ENCODE data around the gene RNF169.

- RRBS = 2% methylated on average over 13 of the region's 30 CpGs
Measured at GRCh38 chr11:74748771-74749054, at the start of gene RNF169. TSS of gene RNF169 (plus strand) at chr11:74748849.

GRCh38 chr11:74840369-74841356 lies 92.0 kb downstream of the RNF169 start:
- RRBS = no CpG with 5 or more reads among the region's 6 CpGs

DNA sequence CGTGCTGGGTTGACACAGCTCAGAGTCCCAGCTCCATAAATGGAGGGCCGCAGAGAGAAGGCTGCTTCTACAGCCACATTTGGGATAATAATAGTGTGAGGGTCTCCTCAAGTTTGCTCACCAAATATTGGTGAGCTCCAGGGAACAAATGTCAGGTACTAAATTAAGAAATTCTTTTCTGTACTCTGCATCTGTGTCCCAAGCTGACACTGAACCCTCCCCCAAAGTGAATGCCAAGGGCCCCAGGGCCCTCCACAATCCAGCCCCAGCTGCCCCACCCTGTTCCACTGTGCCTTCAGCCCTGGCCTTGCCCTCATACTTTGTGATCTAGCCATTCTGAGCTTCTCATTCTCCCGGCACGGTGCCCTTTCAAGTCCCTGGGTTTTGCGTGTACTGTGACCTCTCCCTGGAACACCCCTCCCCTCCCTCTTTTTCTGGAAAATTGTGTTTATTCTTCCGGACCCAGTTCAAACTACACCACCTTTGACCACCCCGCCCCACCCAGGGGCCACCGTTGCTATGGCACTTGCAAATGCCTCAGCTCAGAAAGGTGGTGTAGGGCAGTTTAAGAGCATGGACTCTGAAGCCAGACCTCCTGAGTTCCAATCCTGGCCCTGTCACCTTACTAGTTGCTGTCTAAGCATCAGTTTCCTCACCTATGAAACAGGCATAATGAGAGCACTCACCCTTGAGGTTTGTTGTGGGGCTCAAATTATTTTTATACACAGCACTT lies 17.6 kb downstream of the SLCO2B1 start:
- RRBS = 91% methylated on average over 4 of the region's 8 CpGs

DNA sequence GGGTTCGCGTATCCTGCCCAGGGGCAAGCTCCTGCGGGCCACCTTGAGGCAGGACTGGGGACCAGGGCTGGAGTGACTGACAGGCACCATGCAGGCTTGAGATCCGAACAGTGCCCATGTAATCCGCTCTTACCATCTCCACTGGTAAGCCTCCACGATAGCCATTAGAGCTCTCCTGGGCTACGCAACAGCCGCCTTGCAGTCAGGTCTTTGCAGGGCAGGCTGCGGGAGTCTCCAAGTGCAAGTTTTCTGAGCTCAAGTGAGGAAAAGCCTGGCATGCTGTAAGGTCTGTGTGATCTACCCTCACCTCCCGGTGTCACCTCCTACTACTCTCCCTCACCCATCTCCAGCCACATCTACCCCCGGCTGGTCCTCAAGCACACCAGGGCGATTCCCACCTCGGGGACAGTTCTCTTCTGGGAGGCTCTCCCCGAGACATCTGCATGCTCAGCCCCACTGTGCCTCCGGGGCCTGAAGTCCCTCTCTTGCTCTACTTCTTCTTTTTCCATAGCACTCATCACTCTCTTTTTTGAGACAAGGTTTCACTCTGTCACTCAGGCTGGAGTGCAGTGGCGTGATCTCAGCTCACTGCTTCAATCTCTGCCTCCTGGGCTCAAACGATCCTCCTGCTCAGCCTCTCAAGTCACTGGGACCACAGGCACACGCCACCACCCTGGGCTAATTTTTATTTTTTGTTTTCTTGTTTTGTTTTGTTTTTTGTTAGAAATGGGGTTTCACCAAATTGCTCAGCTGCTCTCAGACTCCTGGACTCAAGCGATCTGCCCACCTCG lies 49.7 kb downstream of the TPBGL start:
- RRBS = 82% methylated on average over 2 of the region's 20 CpGs

- RRBS = no CpG with 5 or more reads among the region's 11 CpGs
Measured at GRCh38 chr11:75323469-75324042, 27.9 kb downstream of the ARRB1 start.

- RRBS = no CpG with 5 or more reads among the region's 10 CpGs
Measured at GRCh38 chr11:75346722-75347310, 4.6 kb downstream of the ARRB1 start.

- RRBS = no CpG with 5 or more reads among the region's 14 CpGs
Measured at GRCh38 chr11:75573101-75574099, 11.3 kb downstream of the SERPINH1 start.

DNA sequence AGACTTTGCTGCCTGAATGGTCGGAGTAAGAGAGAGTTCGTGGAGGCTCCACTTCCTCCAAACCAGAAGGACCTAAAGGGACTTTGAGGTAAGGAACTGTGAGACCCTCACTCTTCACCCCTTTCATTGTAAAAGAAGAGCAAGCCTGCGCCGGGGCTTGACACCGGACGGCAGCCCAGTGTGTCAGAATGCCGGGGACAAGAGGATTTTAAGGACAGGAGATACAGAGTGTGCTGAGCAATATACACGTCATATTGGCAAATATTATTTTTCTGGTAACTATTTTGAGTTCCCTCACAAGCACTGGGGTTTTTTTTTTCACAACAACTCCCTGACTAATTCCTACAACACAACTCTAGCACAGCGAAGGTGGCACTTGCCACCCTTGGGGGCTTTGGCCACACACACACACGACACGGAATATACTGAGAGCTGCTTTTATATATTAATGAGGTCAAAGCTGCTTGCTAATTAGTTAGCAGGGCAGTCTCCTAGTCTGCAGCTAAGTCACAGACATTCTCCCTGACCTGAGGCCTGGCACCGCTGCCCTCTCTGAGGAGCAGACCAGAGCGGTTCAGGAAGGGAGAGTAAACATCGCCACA lies 42.3 kb downstream of the SERPINH1 start:
- RRBS = no CpG with 5 or more reads among the region's 14 CpGs

GRCh38 chr11:75667089-75667730 lies 1.6 kb downstream of the MAP6 start:
- RRBS = 3% methylated on average over 24 of the region's 54 CpGs

GRCh38 chr11:75715619-75715999 lies 2.0 kb upstream of the MOGAT2 start:
- RRBS = no CpG with 5 or more reads among the region's 2 CpGs

DNA sequence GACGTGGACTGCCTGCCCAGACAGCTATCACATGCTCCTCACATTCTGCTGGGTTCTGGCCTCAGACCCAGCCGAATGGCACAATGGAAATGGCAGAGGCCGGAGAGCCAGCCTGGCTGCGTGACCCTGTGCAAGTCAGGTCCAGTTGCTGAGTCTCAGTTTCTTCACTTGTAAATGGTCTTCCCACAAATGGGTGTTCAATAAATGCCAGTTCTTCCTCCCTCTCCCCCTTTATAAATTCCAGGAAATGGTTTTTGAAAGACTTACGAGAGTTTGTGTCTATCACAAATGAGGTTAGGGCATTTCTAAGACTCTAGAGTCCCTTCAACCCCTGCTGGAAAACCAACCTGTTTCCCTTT lies 17.9 kb downstream of the MOGAT2 start:
- RRBS = no CpG with 5 or more reads among the region's 5 CpGs

DNA sequence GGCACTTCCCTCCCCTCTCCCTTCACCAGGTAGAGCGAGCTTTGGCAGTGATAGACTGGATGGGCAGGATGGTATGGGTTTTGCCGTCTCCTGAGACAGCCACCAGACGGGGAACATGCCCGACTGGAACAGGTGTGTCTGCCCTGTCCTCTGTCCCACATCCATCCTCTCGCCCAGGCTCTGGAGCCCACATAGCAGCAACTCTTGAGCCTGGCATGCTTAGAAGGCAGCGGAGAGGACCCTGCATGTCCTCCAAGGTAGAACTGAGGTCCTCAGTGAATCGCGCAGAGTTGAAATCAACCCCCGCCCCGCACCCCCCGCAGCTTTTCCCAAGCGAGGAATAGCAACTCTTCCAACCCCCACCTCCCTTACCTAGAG lies 788 bp downstream of the DGAT2 start:
- RRBS = no CpG with 5 or more reads among the region's 12 CpGs

- RRBS = 0% methylated on average over 1 of the region's 3 CpGs
Measured at GRCh38 chr11:75773400-75774111, 5.0 kb downstream of the DGAT2 start.

- RRBS = no CpG with 5 or more reads among the region's 2 CpGs
Measured at GRCh38 chr11:76119759-76120081, 86.6 kb downstream of the WNT11 start.

DNA sequence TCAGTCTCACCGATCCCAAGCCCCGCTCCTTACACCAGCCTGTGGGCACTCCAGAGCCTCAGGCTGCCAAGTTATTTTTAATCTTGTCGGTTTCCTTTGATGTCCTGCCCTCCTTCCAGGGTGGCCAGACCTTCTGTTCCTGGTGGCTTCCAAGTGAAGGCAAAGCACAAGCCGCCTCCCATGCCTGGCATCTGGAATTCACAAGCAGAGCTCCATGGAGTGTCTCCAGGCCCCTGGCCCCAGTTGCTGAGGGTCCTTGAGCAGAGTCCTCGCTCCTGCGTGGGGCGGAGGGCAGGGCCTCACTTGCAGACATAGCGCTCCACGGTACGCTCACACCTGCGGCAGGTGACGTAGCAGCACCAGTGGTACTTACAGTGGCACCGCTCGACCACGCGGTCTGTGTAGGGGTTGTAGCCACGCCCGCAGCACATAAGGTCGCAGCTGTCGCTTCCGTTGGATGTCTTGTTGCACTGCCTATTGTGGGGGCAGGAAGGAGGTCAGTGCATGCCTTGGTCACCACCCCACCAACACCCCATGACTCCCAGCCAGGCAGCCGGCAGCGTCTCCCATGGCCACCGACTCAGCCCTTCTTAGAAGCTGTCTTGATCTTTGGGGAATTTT lies 19.4 kb downstream of the WNT11 start:
- RRBS = no CpG with 5 or more reads among the region's 24 CpGs

- RRBS = no CpG with 5 or more reads among the region's 10 CpGs
Measured at GRCh38 chr11:76227969-76228534, 21.8 kb upstream of the WNT11 start.

GRCh38 chr11:76234210-76234691 lies 27.9 kb upstream of the WNT11 start:
- RRBS = no CpG with 5 or more reads among the region's 14 CpGs

- RRBS = no CpG with 5 or more reads among the region's 25 CpGs
Measured at GRCh38 chr11:76588367-76589133, 82.0 kb downstream of the LRRC32 start.

- RRBS = no CpG with 5 or more reads among the region's 11 CpGs
Measured at GRCh38 chr11:76591927-76592427, 78.6 kb downstream of the LRRC32 start.